Tongue (tissue), 2 donors: Measurements from ENCODE around the gene TSPAN12.

DNA sequence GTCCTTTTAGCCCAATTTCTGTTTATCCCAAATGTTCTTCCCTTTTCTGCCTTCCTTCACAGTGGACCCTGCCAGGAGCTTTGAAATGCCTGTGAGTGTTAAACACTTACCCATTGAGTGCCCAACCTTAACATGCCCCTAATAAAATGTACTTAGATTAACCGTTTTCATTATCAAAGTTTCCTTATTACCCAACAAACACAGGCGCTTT, 176.9 kb downstream of the CFTR start:
- RAMPAGE, long total RNA = no peak

- RAMPAGE, long total RNA = no peak
Measured at GRCh38 chr7:117672637-117674058, 193.3 kb downstream of the CFTR start.

DNA sequence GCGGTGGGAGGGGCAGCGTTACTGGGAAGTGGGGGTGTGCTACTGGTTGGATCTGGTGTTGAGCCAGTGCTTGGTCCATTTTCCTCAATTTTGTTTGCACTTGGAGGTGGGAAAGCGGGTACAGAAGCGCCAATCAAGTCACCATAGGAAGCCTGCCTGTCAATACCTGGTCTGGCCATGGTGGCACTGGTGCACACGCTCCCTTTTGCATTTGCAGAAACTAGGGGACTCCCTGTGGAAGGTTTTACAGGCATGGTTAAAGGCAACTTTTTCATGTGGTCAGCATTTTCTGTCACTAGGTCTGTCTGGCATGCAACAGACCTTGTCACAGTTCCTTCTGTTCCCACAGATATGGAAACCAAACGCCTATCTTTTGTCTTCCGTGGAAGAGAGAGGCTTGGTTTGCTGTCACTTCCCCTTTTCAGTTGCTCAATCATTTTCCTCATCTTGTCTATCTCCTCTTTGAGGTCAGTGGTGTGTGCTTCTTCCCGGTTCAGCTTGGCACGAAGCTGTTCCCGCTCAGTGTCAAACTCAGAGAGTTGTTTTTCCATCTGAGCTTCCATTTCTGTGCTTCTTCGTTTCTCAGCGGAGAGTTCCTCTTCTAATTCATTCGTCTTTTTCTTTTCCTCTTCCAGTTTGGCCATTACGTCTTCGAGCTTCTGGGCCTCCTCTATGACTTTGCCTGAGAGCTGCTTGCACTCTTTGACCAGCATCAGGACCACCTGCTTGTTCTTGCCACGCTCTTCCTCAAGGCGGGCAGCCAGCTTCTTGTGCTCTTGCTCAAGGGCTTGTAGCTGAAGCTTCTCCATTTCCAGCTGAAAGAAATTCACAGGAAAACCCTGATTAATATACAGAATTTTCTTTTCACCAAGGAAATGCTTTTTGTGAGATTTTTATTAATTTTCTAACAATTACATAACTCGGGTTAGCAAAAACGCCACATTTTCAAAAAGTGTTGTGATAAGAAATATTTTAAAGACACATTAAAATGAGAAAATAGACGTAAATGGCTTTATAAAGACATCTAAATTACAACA, 81.0 kb downstream of the CTTNBP2 start:
- RAMPAGE, long total RNA = no peak

DNA sequence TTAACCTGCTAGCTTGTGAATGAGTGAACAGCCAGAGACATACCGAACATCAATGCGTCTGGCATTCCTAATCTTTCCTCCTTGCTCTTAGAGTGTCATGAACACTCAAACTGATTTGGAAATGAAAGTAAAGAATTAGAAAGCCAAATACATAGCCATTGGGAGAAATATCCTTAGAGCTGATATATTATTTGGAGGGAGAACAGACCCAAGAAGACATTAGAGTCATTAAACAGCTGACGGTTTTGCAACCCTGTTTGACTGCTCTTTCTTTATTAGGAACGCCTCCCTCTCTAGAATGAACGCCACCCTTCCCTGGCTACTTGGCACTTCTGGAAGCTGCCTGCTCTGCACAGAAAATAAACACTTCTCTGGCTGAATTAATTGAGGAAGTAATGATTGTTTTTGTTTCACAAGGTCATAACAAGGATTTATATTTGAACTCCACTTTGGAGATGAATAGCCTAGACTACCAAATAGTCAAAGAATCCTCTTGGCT, 42.8 kb downstream of the CTTNBP2 start:
- RAMPAGE, long total RNA = no peak

- RAMPAGE, long total RNA = no peak
Measured at GRCh38 chr7:117981999-117982839, 109.0 kb upstream of the CTTNBP2 start.

- RAMPAGE, long total RNA = no peak
Measured at GRCh38 chr7:120742388-120742865, 115.5 kb downstream of the TSPAN12 start.

GRCh38 chr7:120857513-120858766, at the start of gene TSPAN12:
TSS of gene TSPAN12 (minus strand) at chr7:120858144.
- RAMPAGE, long total RNA = no peak

DNA sequence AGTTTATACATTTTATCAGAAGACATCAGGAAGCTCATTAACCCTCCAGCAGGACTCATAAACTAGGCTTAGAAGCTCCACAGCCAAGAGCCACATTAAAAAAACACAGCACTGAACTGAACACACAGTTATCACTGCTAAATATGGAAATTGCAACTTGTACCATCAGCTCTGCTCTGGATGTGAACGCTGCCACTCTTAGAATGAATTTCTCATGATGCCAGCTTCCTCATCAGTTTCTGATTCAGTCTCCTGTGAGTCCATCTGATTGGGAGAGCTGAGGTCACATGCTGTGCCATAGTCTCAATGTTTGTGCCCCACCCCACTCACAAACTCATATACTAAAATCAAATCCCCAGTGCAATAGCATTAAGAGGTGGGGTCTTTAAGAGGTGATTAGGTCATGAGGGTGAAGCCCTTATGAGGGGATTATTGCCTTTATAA, 17.1 kb upstream of the ING3 start:
- RAMPAGE, long total RNA = no peak

- RAMPAGE, long total RNA = no peak
Measured at GRCh38 chr7:120999893-121000513, 11.5 kb downstream of the CPED1 start.

DNA sequence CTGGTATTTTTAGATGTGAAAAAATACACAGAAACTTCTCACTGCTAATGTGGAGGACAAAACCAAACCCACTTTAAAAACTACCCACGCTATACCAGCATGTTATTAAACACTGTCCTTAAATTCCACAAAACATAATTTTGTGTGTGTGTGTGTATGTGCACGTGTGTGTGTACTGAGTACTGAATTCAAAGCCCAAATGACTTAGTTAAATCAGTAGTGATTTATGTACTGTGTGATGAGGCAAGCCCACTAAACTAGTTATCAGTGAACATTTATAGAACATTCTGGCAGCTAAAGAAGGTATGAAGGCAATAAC, 115.0 kb downstream of the CPED1 start:
- RAMPAGE, long total RNA = no peak

- RAMPAGE, long total RNA = no peak
Measured at GRCh38 chr7:121371230-121371730, 24.8 kb downstream of the FAM3C start.

DNA sequence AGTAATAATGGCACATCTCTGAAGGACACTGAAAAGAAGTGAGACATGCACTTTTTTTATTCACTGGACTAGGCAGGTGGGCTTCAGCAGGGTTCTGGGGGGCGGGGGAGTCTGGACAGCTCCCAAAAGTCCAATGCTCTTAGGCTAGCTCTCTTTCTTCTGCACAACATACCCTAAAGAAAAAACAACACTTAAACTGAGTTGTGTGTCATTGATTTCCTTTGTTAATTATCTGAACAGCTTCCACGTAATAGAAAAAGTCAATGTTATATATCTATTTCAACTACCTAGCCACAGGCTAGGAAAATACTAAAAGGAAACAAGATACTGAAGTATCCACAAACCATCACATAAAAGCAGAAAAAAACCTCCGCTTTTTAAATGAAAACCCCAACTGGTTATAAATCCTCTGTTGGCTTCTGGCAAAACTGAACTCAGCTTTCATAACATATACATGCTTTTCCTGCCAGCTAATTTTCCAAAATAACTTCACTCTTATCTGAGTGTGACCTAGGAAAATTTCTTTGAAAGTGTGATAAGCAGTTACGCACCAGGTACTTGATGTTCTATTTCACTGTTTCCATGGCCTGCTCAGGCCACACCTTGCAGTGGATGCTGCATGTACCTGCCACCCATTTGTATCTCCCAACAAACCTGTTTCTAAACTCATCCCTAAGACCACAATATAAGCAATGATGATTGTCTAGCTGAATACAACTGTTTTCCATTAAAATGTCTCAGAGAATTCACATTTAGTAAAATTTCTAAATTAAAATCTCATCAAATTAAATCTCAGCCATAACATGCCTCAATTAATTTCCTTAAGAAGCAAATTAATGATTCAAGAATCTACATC, 11.9 kb downstream of the FAM3C start:
- RAMPAGE, long total RNA = no peak

GRCh38 chr7:122144333-122144801, 318 bp upstream of the AASS start:
- RAMPAGE, long total RNA = no peak

DNA sequence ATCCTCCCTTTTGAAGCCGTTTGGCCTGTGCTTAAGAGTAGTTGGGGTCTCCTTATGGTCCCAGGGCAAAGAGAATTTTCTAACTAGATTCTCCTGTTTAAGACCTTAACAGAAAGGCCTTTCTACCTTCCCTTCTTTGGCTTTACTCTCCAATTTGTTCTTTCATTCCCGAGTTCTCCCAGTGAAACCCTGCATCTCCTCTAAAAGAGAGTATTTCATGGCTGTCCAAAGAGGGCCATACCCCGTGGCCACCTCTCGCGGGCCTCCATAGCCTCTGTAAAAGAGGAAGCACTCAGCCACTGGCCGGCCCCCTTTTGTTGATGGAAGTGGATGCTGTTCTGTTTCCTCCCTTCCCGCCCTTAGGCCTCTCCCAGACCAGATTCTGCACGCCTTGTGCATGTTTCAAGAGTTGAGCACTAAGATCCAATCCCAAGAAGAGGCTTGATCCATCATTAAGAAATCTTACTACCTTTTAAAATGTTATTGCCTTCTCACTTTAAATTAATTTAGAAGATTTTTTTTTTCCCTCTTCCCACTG, 6.7 kb upstream of the FEZF1 start:
- RAMPAGE, long total RNA = no peak

- RAMPAGE, long total RNA = no peak
Measured at GRCh38 chr7:122316999-122317620, 12.6 kb upstream of the FEZF1 start.

- RAMPAGE, long total RNA = no peak
Measured at GRCh38 chr7:122378778-122379327, 74.3 kb upstream of the FEZF1 start.

DNA sequence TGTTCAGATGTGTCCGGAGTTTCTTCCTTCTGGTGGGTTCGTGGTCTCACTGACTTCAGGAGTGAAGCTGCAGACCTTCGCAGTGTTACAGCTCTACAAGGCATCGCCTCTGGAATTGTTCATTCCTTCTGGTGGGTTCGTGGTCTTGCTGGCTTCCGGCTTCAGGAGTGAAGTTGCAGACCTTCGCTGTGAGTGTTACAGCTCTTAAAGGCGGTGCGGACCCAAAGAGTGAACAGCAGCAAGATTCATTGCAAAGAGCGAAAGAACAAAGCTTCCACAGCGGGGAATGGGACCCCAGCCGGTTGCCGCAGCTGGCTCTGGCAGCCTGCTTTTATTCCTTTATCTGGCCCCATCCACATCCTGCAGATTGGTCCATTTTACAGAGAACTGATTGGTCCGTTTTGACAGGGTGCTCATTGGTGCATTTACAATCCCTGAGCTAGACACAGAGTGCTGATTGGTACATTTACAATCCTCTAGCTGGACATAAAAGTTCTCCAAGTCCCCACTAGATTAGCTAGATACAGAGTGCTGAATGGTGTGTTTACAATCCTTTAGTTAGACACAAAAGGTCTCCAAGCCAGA, 25.9 kb downstream of the RNF133 start:
- RAMPAGE, long total RNA = no peak

GRCh38 chr7:122679174-122679764, 19.6 kb downstream of the RNF133 start:
- RAMPAGE, long total RNA = no peak

DNA sequence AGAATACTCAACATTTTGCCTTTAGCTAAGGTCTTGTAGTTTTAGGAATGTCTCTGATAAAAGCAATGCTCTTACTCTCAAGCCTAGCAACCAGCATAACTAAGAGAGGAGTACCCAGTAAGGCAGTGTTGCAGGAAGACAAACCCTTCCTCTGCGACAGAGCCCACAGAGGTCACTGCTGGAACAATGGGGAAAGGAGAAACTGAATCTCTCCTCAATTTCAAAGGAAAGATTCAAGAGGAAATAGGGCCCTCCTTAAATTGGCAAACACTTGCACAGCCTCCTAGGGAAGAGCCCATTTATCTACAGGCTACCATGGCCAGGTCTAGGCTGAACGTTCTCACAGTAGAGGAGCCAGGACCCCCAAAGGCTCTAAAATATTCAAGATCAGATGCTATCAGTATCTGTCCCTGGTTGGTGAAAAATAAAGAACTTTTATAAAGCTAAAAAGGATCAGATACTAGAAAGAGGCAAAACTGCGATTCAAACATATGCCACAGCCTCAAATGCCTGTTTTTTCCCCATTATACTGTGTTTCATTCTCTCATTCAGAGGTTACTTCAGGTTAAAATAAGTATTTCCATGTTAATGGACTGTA, 38.0 kb downstream of the CADPS2 start:
- RAMPAGE, long total RNA = no peak

DNA sequence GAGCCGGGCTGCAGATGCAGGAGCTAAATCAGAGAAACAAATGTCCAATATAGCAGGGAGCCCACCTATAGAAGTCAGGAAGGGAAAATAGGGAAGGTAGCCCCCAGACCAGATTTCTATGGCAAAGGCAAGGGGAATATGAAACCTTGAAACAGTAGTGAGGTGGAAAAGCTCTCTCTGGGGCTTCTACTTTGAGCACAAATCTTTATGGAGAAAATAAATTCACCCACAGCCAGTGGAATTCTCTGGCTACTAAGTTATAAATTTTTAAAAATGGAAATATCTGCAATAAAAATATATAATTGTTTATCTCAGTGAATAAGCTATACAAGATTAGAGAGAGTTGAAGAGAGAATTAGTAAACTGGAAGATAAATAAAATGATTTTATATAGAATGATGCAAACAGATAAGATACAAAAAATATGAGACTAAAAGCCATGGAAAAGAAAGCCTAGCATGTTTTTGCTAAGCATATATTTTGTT, 21.4 kb downstream of the IQUB start:
- RAMPAGE, long total RNA = no peak